Hair follicular keratinocyte (primary cell): ENCODE measurements around the genes TLDC2 and RPN2.

DNA sequence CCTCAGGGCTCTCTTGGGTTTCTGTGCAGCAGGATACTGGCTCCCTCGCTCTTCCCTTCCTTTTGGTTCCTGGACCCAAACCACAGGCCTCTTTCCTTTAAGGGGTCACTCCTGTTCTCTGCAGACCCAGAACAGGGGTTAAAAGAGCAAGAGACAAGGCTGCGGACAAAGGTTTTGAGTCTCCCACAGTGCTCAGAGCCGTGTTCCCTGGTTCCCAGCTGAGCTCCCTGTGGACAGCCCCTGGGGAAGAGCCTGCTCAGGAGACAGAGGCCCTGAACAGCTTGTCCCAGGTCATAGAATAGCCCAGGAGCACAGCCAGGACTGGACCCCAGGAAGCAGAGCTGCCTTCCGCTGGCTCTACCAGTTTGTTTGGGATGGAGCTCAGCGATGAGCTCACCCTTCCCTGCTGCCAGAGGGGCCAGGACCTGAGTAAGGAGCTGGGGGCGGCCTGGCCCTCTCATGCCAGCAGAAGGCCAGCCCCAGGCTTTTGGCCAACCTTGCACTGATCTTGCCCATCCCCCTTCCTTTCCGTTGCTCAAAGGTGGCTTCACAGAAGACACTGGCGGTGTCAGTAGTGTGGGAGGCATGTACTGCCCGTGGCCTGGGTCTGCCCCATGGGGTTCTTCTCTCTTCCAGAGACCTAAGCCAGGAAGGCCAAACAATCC, 17.6 kb downstream of the MMP24OS start:
- RAMPAGE, long total RNA, result no peak

- RAMPAGE, long total RNA, result no peak
These were observed 1.3 kb downstream of the MMP24OS start for GRCh38 chr20:35276547-35277068.

- RAMPAGE, long total RNA, result no peak
These were observed 26.4 kb downstream of the C20orf173 start for GRCh38 chr20:35502919-35503536.

GRCh38 chr20:35556907-35557704, 15.2 kb downstream of the ERGIC3 start:
- RAMPAGE, long total RNA, result no peak

GRCh38 chr20:35604972-35605535, 10.6 kb upstream of the SPAG4 start:
- RAMPAGE, long total RNA, result no peak

DNA sequence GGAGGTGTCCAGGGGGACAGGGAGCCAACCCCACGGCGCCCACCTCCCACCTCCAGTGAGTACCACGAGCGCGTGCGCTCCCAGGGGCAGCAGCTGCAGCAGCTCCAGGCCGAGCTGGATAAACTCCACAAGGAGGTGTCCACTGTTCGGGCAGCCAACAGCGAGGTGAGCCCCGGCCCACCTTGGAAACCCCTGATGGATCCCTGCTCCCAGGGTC, 2.8 kb downstream of the SPAG4 start:
- RAMPAGE, long total RNA, result no peak

DNA sequence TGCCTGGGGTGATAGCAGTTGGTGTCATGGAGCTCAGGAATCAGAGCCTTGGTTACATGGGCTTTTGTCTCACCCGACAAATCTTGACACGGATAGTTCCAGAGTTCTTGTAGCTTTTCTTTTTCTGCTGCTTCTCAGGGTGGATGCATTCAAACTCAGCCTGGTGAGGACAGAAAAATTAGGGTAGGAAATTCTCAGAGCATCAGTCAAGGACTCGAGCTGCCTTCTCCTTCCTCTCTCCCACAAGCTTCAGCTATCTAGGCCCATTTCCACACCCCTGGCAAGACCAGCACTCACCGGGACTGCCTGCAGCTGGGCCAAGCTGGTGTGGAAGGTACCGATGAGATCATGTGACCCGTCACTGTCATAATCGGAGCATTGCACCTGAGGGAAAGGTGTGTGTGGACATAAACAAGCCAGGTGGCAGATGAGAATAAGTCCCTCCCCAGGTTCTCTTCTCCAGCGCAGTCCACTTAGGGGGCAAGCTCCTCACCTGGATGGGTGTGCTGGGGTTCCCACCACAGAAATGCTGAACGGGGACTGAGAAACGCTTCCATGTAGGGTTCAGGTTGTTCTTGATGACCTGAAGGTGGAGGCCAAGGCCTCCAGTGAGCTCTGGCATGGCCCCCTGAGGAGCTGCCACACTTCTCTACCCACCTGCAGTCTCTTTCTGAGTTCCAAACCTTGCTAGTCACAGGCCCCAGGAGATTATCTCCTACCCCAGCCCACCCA, 15.7 kb downstream of the SPAG4 start:
- RAMPAGE, long total RNA, result no peak

GRCh38 chr20:35687319-35687791, 11.8 kb downstream of the NFS1 start:
- RAMPAGE, long total RNA, result no peak

DNA sequence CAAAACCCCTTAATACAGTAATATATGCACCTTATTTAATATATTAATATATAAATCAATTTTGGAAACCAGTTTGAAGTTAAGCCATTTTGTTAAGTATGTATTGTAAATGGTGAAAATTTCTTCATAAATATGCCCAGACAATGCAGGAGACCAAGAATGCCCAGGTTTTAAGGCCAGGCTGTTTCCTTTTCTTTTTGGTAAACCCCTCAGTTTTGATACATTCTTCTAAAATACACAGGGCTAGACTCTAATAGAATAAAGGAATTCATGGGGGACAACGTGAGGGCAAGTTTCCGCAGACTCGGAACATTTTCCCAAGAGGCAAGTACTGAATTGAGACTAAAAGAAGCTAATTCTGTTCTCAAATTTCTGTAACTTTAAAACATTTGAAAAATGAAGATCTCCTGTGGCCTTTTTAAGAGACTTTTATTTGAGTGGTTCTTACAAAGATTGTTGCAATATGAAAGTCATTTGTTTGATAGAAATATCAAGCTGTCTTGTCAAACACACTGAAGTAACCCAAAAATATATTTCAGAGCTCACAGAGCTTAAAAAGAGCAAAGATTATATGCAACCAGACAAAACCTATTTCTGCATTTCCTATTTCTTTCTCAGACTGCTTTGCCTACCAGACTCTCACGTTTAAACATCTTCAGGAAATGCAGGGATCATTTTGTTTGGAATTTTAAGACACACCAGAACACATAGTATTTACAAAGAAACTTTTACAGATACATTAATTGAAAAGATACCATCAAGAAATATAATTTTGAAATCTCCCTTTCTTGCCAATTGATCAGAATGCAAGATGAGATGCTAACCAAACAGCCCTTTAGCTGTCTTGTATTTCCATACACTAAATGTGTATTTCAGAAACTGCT, 4.2 kb downstream of the ROMO1 start:
- RAMPAGE, long total RNA, result no peak

DNA sequence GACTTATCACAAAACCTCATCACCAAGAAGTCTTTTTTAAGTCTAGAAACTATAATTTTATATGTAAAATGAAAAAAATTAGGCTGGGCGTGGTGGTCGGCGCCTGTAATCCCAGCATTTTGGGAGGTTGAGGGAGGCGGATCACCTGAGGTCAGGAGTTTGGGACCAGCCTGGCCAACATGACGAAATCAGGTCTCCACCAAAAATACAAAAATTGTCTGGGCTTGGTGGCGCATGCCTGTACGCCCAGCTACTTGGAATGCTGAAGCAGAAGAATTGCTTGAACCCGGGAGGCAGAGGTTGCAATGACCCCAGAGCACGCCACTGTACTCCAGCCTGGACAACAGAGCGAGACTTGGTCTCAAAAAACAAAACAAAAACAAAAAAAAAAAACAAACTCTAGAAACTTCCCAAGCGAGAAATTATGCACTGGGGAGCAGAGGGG, 17.7 kb downstream of the ROMO1 start:
- RAMPAGE, long total RNA, result no peak

- RAMPAGE, long total RNA, result no peak
These were observed 11.1 kb downstream of the RBM39 start for GRCh38 chr20:35730803-35731440.

DNA sequence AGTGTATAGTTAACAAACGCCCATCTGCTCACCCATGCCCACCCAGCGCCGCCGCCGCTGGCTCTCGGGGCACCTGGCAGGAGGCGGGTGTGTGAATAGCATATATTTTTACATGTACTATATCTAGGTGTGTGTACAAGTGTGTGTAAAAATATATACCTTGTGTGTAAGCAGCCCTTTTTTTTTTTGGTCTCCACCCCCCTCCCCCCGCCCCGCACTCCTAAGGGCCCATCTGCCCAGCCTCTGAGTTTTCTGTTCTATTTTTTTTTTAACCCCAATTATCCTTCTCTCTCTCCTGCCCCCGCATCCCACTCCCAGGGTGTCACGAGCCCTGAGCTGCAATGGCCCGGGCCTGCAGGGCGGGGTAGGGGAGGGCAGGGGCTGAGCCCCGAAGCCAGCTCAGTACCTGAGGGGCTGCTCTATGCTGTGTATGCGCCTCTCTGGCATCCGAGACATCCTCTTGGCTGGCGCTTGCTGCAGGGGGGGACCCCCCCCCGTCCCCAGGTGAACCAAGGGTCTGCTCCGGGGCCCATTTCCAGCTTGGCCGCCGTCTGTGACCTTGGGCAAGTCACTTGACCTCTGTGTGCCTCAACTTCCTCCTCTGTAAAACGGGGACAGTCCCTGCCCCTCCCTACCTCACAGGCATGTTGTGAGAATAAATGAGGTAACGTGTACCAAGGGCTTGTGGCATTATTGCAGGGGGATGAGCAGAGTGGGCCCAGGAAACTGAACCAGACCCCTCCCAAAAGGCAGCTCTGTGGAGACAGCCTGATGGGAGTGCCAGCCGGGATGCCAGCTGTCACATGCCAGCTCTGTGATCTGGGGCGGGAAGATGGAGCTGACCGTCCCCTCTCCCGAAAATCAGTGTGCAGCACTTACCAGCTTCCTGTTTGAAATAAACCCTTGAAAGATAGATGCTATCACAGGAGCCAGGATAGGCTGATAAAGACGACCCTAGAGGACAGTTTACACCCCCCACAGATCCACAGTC, 13.1 kb upstream of the MYL9 start:
- RAMPAGE, long total RNA, result no peak

- RAMPAGE, long total RNA, result no peak
These were observed 6.1 kb downstream of the RAB5IF start for GRCh38 chr20:36611383-36612408.

- RAMPAGE, long total RNA, result no peak
These were observed 30.7 kb upstream of the SLA2 start for GRCh38 chr20:36676756-36677092.

DNA sequence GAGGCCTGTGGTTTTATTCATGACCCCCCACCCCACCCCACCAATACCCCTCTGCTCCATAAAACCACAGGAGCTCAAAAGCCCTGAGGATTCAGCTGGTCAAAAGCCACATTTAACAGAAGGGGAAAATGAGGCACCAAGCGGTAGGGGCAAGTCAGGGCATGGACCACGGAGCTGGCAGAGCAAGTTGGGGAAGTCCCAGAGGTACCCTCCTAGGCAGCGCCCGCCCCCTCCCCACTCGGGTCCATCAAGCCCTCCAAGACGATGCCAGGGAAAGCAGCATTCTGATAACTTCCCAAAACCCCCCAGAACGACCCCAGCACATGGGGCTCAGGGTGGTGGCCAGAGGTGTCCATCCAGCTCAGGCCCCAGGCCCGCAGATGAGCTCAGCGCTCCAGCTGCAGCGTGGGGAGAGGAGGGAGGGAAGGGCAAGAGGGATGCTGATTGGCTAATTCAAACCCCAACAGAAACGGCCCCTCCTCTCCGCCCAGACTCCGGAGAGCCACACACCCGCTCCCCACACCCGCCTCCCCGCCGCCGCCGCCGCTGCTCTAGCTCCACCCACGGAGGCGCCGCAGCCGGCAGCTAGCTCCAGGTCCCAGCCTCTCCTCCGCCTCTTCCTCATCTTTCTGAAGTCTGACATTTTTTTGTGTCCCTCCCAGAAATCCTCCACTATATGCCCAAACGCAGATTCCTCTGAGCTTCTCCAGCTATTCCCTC, 27.9 kb downstream of the SOGA1 start:
- RAMPAGE, long total RNA, result no peak

DNA sequence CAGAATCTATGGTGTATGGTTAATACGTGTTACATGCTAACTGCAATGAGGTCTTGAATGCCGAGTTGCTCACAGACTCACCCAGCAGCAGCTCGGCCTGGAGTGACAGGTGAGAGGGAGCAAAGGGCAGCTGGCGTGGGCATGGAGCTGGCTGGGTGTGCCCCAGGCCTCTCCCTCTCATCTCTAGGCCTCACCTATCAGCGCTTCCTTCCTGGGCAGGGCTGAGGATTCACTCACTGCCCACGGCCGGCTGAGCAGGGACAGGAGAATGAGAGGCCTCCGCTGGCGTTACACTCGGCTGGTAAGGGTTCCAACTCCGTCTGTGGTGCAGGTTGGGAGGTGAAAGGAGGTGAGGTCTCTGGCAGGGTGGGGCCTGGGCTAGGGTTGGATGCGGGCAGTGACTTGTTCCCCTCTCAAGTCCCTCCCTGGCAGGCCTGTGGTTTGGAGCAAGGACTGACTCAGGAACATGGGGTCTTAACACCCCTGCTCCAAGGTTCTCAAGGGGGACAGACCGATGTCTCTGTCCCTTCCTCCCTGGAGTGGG, at the start of gene TLDC2:
Gene TLDC2, plus strand, starts transcription at position 232 of the 544 bp plus-strand sequence.
- RAMPAGE, long total RNA, result no peak

GRCh38 chr20:36969439-36969975, 18.0 kb upstream of the SAMHD1 start:
- RAMPAGE, long total RNA, result no peak

DNA sequence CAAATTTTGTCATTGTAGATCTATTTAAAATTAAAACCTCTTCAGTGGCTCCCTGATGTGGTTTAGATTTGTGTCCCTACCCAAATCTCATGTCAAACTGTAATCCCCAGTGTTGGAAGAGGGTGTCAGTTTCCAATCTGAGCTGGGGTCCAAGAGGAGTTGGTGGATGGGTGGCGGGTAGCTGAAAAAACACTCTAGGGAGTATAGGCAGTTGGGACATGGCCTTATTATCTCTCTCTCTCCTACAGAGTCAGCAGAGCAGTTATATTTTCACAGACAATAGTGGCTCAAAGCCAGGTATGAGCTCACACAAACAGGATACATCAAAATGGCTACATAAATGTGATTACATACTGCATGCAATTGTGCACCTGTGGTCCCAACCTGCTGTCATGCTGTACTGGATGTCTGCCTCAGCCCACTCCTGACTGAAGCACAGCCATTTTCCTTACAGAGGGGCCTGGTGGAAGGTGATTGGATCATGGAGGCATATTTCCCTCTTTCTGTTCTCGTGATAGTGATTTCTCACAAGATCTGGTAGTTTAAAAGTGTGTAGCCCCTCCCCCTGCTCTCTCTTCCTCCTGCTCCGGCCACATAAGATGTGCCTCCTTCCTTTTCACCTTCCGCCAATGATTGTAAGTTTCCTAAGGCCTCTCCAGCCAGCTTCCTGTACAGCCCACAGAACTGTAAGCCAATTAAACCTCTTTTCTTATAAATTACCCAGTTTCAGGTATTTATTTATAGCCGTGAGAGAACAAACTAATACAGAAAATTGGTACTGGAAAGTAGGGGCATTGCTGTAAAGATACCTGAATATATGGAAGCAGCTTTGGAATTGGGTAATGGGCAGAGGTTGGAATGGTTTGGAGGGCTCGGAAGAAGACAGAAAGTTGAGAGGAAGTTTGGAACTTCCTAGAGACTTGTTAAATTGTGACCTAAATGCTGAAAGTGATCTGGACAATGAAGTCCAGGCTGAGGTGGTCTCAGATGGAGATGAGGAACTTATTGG, 37.1 kb upstream of the SAMHD1 start:
- RAMPAGE, long total RNA, result no peak

DNA sequence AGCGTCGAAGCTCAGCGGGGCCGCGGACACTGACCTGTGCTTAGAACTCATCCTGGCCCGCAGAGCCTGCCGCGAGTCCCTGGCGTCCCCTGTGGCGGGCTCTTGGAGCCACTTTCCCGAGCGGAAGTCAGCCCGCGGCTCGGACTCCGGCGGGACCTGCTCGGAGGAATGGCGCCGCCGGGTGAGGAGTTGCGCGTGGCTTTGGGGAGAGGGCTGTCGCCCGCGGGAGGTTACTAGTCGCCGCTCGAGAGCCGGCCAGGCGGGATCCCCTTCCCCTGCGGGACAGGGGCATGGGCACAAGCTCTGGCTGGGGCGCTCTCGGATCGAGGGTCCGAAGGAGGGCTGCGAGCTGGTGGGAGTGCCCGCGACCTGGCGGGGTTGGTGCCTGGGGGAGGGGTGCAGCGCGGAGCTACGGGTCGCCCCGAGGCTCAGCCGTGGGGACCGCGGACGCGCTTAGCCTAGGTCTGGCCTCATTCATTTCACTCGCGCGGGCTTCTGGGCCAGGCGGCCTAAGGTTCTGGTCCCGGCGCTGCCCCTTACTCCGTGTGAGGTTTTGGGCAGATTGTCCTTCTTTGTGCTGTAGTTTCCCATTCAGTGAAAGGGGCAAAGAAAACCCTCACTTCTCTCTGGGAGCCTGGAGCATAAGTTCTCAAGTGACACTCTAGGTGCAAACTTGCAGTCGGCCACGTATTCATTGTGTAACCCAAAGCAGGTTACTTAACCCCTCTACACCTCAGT, at the start of gene RPN2:
Gene RPN2, plus strand, starts transcription at position 142 of the 738 bp plus-strand sequence.
- RAMPAGE, long total RNA, result no peak

- RAMPAGE, long total RNA, result no peak
These were observed 25.2 kb downstream of the GHRH start for GRCh38 chr20:37236313-37236919.